Right atrium auricular region (tissue), 2 donors: ENCODE measurements around a stretch of chr9.

DNA sequence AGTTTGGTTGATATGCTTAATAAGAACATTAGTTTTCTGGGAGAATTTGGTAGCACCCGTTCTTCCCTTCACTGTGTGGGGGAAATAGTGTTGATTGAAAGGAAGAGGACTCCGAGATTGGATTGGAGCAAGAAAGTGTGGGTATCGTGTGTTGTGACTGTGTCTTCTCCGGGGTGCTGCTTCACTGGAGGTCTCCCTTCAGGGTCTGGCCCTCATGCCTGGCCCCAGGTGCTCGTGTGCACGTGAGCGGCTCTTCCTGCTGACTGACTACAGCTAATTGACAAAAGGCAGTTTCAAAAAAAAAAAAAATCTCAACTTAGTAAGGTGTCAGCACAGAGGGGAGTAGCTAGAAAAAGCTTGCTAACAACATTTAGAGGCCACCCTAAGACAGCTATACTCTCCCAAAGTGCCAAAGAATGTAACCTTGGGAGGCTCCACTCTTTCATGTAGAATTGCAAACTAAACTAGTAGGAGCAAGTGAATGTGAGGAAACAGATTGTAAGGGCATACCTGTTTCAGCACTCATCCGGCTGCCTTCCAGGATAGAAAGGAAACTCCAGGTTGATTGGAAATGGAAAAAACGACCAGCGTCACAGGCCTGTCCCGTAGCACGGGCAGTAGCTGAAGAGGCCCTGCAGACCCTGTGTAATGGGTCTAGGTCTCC, 253.8 kb downstream of the FANCC start:
- PRO-cap = no peak
- RAMPAGE, long total RNA, 2 experiments = no peak in any of the 2 experiments

- PRO-cap = unidirectional peak, plus-strand start at chr9:95070722
- RAMPAGE, long total RNA, 2 experiments = no peak in any of the 2 experiments
These were observed 247.0 kb downstream of the FANCC start for GRCh38 chr9:95070409-95071043.

DNA sequence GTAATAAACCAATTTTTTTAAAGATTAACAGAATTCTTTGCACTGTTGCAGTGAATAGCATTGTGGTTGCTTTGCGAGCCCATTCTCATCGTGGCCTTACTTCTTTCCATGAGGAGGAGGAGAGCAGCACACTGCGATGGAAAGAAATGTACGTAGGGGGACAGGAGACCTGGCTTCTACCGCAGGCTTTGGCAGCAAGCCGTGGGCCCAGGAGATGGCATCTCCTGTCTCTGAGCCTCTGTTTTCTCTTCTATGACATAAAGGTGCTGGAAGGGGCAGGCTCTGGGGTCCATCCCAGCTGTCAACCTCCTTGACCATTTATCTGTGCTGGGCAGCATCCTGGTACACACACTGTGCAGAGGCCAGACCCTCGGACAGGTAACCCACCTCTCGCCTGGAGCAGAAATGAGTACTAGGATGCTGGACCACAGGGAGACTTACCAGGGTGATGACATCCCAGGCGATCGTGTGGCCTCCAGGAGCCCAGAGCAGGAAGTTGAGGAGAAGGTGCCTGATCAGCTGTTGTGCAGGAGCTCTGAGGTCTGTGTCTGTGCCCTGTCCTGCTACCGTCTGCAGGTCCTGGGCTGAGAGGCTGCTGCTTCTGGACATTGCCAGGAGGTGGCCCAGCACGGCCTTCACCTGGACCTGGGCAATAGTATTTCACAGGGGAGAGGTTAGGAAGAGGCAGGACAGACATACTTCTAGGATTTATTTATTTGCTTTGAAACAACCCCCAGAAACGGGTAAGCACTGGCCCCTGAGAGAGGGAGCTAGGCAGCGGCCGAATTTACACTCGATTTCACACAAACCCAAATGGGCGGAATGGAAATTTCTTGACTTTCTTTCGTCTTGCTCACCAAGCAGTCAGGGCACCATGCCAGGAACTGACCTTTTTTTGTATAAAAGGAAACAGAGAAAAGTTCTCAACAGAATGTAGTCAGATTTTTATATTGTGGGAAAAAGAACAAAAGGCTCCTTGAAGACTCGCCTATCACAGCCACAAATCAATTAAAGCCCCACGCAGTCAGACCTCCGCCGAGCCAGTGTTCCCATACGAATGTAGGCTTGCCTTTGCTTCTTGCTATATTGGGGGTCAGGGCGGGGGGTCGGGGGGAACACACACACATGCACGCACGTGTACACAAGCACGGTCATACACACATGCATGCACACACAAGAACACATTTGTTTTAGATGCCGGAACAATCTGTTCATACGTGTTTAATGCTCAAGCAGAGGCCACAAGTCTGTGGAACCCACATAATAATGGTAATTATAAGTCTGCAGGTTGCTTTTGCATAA, 210.4 kb downstream of the FANCC start:
- PRO-cap = no peak
- RAMPAGE, long total RNA, 2 experiments = no peak in any of the 2 experiments

DNA sequence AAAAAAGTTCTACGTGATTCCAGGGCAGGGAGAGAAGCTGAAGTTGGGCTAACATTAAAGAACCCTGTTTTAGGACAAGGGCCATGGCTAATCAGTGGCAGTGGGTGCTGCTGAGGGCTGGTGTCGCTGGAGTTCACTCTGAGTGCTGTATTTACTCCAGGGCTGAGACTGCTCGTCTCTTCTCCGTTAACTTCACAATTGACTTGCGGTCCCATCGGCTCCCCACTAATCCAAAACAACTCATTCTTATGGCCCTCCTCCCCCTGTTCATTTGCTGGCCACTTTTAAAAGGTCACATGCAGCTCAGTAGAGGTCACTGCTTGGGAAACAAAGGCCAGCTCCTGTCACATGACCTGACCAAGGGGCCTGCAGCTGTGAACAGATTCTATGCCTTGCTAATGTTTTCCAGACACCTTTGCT, 30.8 kb downstream of the PTCH1 start:
- PRO-cap = no peak
- RAMPAGE, long total RNA, 2 experiments = no peak in any of the 2 experiments

GRCh38 chr9:95502255-95502649, 6.8 kb downstream of the PTCH1 start:
- PRO-cap = no peak
- RAMPAGE, long total RNA, 2 experiments = no peak in any of the 2 experiments

DNA sequence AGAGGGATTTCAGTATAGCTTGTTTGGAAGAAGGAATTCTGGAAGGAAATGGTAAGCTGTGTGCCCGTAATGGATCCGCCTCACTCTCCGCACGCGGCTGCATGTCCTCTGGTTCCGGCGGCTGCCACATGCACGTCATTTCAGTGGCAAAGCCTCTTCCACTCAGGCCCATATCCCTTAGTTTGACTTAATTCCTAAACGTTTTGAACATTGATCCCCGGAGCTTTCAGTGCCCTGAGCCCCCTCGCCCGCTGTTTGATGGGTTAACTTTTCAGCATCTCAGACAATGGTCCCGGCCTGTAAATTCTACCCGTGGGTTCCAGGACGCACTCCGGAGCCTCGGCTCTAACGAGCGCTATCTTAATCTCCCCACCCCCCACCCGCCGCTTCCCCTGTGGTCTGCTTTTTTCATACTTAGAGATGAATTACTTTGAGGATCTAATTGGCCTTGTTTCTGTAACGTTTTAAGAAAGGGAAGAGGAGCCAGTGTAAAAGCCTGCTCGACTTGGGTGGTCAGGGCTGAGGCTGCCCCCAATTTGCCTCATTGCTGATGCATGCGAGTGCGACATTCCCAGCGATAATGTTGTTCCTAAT, 3.0 kb upstream of the PTCH1 start:
- PRO-cap = no peak
- RAMPAGE, long total RNA, 2 experiments = no peak in any of the 2 experiments

- PRO-cap = no peak
- RAMPAGE, long total RNA, 2 experiments = no peak in any of the 2 experiments
These were observed 91.7 kb downstream of the ERCC6L2 start for GRCh38 chr9:95967061-95967794.

- PRO-cap = no peak
- RAMPAGE, long total RNA, 2 experiments = no peak in any of the 2 experiments
These were observed 180.9 kb downstream of the HSD17B3 start for GRCh38 chr9:96120982-96121647.

DNA sequence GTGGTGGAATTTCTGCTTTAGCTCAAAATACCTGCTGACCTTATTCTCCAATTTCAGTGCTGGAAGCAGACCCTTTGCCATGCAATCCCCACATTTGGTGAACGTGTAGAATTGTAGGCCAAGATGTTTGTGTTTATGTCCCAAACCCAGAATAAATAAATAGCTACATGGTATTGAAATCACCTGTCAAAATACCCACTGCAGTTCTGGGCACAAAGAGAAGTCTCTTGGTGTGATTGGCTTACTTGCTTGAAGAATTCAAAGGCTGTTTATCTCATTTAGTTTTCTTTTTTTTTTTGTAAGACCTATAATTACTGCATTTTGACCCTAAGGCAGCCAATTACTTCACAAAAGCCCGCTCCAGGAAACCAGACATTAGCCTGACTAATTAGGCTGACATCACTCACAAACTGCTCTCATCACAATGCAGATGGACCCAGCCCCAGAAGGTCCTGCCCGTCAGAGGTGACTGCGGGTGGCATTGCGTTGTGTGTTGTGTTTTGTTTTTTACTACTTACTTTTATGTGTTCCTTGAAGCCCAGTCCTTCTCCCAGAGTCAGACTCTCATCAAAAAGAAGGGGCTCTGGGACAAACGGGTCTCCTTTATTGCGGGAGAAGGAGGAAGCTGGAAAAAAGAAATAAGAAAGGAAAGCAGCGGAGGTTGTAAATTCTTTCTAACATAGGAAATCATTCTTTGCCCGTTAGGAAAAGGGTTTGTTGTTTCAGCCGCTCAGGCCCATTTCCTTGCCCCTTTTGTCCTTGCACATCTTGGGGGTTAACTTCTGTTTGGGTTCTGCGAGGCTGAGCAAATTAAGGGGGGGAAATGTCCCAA, 172.3 kb downstream of the HSD17B3 start:
- PRO-cap = no peak
- RAMPAGE, long total RNA, 2 experiments = no peak in any of the 2 experiments

DNA sequence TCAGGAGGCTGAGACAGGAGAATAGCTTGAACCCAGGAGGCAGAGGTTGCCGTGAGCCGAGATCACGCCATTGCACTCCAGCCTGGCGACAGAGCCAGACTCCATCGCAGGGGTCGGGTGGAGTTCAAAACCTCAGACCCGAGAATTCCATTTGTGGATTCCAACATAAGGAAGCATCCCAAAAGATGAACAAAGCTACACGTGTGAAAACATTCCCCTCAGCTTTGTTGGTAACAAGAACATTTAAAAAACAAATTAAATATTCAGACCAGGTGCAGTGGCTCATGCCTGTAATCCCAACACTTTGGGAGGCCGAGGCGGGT, 9.4 kb upstream of the SLC35D2 start:
- PRO-cap = unidirectional peak, plus-strand start at position 137 of the sequence
- RAMPAGE, long total RNA, 2 experiments = no peak in any of the 2 experiments

DNA sequence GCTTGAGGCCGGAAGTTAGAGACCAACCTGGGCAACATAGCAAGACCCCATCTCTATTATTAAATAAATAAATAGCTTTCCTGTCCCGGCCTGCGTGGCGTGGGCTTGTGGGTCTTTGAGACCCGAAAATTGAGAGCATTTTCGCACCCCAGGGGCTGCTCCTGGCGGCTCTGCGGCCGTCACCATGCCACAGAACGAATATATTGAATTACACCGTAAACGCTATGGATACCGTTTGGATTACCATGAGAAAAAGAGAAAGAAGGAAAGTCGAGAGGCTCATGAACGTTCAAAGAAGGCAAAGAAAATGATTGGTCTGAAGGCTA, 11.1 kb downstream of the ZNF367 start:
- PRO-cap = no peak
- RAMPAGE, long total RNA, 2 experiments = no peak in any of the 2 experiments

- PRO-cap = no peak
- RAMPAGE, long total RNA, 2 experiments = no peak in any of the 2 experiments
These were observed 40.6 kb downstream of the HABP4 start for GRCh38 chr9:96490569-96491030.

- PRO-cap = no peak
- RAMPAGE, long total RNA, 2 experiments = no peak in any of the 2 experiments
These were observed 52.0 kb downstream of the HABP4 start for GRCh38 chr9:96501817-96502587.

DNA sequence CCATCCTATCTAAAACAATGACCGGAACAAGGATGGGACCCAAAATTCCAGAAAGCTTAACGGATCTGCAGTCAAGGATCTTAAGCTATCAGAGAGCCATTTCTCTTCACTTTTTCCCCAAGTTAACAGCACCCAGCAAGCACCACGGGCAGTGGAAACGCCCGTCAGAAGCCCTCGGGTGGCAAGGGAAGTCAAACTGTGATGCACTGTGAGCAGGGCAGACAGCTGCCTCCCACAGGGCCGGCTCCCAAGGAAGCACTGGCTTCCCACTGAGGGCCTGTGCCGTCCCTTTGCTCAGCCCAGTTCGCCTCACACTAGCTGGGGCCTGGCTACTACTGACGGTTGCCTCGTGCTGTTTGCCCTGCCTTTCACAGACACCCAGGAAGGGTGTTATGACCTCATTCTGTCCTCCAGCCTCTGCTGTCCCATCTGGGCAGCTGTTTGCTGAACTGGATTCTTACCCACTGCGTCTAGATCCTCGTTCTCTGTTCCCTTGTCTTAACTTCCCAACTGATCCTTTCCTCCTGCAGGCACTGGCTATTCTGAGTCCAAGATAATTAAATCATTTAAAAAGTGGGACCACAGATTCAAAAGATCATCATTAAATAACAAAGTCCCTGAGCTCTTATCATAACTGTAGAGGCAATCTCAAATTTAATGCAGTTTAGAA, 62.5 kb downstream of the CDC14B start:
- PRO-cap = bidirectional peak, plus-strand start at position 301 of the sequence, minus-strand start at position 344 of the sequence
- RAMPAGE, long total RNA, 2 experiments = no peak in any of the 2 experiments

GRCh38 chr9:96566125-96566484, 53.5 kb downstream of the CDC14B start:
- PRO-cap = no peak
- RAMPAGE, long total RNA, 2 experiments = no peak in any of the 2 experiments

DNA sequence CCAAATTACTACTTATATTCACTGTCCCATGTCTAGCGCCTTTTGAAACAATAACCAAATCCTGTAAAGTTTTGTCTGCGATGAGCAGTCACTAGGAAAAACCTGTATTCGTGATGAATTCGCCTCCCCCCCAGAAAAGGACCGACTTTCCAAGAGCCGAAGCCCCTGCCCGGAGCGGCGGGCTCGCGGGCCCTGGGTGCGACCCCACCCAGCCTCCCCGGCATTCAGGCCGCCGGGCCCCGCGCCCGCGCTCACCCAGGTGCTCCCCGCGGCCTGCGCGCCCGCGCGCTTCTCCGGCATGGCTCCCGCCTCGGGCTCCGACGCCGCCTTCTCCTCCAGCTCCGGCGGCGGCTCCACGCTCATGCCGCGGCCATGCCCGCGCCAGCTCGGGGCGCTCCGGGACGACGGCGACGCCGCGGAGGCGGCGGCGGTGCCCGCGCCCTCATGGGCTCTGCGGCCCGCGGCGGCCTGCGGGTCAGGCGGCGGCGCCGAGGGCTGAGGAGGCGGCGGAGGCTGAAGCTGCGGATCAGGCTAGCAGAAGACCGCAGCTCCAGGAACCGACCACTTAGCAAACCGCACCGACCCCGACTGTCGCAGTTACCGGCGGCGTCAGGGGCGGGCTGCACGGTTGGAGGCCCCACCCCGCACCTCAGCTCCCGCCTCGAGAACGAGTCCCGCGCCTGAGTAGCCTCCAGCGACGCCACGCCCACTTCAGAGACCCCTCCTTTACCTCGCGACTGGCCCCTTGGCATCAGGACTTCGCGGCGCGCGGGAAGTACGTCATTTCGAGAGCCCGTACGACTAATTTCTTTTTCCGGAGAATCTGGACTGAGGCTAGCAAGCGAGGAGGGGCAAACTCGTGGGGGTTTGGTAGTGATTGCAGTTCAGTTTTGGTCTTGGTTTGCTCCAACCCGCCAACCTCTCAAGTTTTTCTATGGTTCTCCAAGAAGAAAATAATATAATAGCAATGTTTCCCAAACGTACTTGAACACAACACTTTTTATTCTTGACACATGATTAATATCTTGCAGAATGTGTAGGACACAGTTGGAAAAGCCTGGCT, 25.6 kb downstream of the CTSV start:
- PRO-cap = bidirectional peak, plus-strand start at position 810 of the sequence, minus-strand start at position 590 of the sequence
- RAMPAGE, long total RNA, 2 experiments = no peak in any of the 2 experiments

GRCh38 chr9:97046073-97046854, 7.3 kb upstream of the CTSV start:
- PRO-cap = no peak
- RAMPAGE, long total RNA, 2 experiments = no peak in any of the 2 experiments

GRCh38 chr9:97329892-97330279, 22.4 kb downstream of the CCDC180 start:
- PRO-cap = no peak
- RAMPAGE, long total RNA, 2 experiments = no peak in any of the 2 experiments

- PRO-cap = no peak
- RAMPAGE, long total RNA, 2 experiments = no peak in any of the 2 experiments
These were observed 1.3 kb upstream of the TMOD1 start for GRCh38 chr9:97500241-97500583.

DNA sequence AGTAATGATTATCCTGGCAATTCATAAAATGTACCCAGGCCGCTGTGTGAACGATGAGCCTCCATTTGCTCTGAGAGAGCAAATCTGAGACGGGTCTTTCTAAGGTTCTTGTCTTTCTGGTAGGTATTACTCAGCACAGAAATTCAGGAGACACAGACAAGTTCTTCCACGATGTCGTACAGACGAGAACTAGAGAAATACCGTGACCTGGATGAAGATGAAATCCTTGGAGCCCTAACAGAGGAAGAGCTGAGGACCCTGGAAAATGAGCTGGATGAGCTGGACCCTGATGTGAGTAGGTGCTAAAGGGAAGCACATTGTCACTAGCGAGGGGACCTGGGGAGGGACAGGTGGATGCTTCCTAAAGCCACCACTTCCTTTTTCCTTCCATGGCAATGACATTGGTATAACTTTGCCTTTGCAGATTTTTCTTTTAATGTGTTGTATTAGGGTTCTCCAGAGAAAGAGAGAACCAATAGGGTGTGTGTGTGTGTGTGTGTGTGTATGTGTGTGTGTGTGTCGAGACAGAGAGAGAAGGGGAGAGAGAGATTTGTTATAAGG, 22.6 kb downstream of the TMOD1 start:
- PRO-cap = no peak
- RAMPAGE, long total RNA, 2 experiments = start-site peak on the plus strand in 2 of 2 experiments, centred at positions 220 to 226 of the sequence, 114 to 165 reads per replicate